Fibroblast of the aortic adventitia (primary cell): ENCODE results near the genes SLIRP and DIO2.

GRCh38 chr14:77184329-77184720 lies 2.7 kb downstream of the TMEM63C start:
- CAGE, long polyA plus RNA, result no peak

DNA sequence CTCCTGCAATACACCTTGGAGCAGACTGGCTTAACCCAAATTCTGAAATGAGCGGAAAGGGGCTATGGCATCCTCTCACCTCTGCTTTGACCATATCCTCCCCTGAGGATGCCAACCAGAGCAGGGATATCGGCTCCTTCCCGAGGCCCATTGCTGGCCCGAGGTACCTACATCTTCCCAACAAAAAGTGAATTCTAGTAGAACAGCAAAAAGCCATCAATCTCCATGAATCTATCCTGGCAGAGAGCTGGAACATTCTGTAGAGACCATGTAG lies 36.8 kb downstream of the NGB start:
- CAGE, long polyA plus RNA, result no peak

DNA sequence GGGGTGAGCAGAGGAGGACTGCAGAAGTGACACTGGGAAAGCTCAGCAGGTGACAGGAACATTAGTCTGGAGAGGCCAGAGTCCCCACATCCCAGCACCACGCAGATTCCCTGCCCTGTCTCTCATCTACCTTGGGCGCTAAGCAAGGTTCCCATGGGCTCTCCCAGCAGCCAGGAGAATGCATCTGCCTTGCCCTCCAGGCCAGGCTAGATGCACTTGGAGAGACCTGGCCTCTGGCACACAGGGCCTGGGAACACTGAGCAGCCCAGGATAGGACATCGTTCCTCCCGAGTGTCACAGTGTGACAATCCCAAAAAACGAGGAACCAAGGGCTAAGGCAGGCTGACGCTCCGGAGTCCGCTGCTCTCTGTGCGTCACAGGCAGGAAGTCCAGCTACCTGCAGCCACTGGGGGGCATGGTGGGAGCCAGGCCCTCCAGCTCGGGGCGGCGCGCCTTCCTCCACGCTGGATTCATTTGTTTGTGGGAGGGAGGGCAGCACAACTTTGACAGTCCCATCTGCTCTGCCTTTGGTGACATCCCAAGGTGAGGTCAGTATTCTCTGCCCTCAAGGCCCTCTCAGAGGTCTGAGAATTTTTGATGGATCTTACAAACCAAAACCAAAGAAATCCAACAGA lies 5.4 kb upstream of the NGB start:
- CAGE, long polyA plus RNA, result no peak

DNA sequence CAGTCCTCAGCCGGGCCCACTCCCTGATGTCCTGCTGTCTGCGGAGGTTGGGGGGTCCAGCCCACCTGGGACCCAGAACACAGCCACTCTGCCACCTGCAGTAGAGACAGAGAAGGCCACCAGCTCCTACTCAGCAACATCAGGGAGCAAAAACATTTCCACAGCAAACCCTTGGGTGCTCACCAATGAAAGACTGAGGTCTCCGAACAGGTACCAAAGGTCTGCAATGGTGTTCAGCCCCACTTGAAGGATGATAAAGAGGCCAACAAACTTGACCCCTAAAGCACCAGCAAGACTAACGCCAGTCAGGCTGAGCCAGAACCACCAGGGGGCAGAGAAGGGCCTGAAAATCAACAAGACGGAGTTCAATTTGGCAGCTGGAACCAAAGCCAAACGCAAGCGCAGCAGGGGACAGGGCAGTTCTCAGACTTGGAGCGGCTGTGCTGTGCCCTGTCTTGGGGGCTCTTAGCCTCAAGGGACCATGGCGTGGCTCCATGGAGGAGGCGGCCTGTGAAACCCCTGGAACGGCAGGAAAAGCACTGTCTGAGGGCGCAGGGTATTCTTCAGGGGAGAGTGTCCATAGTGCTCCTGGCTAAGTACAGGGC lies 19.7 kb downstream of the POMT2 start:
- CAGE, long polyA plus RNA, result no peak

- CAGE, long polyA plus RNA, result no peak
Measured at GRCh38 chr14:77307027-77307426, 13.7 kb downstream of the POMT2 start.

GRCh38 chr14:77707547-77708666 lies at the start of gene SLIRP:
Gene SLIRP, plus strand, starts transcription at chr14:77708103.
- CAGE, long polyA plus RNA, result no peak

DNA sequence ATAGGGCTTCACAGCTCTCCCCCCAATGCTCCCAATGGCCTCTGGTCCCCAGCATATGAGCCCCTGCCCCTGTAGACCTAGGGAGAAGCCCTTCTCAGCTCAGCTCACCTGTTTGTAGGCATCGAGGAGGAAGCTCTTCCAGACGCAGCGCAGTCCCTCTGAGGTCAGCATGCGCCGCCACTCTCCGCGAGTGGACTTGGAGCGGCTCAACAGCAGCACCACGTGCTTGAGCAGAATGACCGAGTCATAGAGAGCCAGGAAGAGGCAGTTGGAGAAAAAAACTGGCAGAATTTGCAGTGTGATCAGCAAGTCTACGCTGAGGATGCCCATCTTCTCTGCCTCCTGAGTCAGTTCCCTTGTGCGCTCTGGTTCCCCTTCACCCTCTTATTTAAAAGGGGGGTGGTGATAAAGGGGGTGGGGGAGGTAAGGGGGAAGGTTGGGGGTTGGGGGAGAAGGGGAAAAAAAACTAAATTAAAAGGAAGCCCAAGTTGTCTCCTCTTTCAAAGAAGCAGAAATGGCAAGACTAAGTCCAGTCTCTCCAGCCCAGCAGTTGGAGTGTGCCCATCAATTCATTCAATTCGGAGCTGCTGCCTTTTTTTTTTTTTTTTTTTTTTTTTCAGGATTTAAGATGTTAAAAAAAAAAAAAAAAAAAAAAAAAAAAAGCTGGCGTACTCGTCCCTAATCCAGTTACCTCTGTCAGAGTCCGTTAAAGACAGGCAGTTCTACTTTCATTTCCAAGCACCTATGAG lies at the start of gene DIO2:
Gene DIO2, minus strand, starts transcription at position 362 of the 749 bp plus-strand sequence.
- CAGE, long polyA plus RNA, result no peak

DNA sequence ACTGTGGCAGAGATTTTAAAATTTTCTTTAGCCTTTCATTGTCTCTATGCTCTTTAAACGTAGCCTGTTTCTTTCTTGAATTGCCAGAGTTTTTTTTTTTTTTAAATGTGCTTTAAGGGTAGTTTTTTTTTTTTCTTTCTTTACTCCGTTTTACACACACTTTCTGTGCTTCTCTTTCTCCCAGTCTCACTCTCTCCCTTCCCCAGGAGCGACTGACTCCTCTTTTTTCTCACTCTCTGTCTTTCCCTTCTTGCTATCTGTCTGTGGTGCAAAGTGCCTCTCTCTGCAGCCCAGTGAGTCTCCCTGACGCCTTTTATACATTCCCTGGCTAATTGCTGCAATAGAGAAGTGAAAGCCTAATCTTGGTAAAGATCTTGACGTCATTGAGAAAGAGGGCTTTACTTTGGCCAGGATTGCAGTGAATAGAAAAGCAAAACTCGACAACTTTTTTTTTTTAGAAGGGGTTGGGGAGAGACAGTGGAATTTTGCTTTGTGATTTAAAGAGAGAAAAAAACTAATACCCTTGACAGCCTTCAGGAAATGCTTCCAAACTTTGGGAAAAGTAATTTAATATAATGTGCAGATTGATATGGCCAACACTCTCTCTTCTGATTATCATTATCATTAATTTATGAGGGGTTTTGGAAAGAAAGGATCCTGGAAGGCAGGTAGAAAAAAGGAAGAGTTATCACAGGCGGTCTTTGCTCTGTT lies 743 bp upstream of the DIO2 start:
- CAGE, long polyA plus RNA, result no peak

DNA sequence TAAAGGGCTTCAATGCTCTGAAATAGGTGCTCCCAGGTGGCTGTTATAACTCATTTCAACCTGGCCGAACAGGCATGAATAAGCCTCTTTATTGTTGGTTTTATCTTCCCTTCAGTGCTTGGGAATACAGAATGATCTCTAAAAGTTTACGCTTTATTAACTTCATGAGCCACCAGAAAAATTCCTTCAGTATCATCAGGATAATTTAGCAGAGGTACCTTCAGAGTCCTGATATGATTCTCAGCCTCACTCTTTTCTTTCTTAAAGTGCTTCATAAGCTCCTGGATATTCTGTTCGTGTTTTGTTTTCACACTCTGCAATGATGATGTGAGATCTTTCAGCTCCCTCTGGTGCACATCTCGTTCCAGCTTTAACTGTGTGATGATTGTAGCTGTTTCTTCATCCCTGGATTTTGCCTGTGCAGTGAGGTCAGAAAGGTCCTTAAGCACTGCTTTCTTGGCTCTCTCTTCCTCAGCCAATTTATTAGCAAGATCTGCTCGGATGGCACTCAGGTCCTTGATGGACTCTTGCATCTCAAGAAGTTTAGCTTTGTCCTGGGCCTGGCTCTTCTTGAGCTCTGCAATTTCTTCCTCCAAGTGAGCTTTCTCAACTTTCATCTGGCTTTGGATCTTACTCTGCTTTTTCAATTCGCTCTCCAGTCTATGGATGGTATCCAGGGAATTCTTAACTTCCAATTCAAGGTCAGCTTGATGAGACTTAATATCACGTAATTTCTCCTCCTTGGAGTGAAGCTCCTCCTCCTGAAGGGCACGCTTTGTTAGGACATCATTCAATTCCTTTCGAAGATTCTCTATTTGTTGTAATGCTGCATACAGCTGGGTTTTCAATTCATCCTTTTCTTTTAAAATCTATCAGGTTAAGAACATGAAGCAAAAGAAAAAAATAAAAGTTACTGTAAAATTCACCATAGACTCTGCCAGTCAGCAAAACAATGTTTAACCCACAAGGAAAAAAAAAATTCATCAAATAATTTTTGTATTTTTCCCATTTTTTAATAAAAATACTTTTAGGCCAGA lies 156.5 kb downstream of the CEP128 start:
- CAGE, long polyA plus RNA, result no peak

GRCh38 chr14:81085508-81085945 lies 130.1 kb downstream of the TSHR start:
- CAGE, long polyA plus RNA, result no peak

DNA sequence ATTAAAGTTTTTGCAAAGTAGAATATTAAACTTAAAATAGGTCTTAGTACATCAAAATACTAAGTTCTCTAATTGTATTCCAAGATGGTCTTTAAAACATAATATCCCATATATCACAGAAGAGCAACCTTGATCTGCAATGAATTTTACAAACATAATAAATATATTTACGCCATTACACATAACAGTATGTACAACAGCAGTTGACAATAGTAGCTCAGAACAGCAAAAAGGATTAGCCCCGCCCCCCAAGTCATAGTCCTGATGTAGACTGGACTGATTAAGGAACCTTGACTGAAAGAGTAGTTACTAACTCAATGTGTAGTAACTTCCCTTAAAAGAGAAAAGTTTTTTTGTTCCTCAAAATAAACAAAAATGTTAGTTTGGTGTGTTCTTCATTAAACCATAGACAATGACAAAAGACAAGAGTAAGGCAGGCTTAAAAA lies 44.6 kb downstream of the GTF2A1 start:
- CAGE, long polyA plus RNA, result no peak

DNA sequence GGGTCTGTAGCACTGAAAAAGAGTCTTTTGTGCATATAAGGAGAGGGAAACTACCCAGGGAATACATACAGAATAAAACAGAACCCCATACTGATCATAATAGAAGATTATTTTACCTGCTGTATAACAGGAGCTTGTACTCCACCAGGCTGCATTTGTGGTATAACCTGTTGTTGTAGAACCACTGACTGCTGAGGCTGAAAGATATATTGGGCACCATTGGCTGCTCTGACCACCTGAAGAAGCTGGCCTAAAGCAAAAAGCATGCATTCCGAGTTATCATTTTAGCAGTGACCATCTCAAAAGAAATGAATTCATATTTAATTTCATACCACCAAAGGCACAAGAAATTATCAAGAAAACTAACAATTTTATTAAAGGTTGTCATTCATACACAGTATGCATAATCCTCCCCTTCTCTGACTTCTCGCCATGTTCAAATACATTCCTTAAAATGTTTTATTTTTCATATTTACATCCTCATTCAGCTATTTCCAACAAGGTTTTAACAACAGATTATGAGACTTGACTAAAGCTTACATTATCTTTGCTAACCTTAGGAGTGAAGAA lies 24.7 kb downstream of the GTF2A1 start:
- CAGE, long polyA plus RNA, result no peak

DNA sequence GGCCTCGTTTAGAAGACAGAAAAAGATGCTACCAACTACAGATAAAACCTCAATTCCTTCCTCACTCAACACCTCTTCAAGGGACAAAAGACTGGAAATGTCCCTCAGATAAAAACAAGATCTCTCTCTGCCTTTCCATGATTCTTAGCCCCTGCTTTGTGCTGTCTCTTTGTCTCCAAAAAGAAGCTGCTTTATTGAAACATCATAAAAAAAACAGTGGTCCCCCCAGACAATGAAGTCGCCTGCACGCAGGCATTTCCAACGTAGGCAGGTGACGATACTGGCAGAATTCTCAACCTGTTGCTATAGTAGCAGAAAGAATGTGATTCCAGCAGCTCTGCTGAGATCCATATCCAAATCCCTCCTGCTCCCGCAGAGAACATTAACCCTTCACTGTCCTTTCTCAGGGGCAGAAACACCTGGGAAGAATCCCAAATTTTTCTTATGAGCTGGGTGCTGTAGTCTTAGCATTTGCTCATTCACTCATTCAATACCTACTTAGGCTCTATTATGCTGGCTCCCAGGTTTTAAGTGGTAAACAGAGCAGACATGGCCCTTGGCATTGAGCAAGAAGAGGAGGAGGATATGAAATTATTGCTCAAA lies 84.8 kb downstream of the STON2 start:
- CAGE, long polyA plus RNA, result no peak

DNA sequence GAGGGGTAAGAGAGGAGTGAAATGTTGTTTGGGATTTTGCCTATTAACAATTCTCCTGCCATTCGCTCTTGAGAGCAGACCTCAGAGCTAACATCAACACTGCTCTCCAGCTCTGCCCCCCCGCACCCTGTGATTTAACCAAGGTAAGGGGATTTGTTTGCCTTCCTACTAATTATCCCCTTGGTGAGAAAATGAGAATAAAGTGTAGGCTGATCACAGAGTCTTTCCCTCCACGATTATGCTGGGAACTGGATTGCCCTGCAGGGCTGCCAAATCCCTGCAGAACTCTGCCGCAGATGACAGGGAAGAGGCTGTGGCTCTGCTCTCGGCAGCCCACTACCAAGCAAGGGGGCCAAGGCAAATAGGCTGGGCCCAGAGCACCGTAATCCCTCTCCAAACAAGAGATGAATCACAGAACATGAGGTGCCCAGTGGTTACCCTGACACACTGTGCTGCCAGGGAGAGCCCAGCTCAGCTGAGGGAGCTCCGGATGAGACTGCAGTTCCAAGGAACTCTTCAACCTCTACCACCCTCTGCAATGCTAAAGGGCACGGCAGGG lies 34.0 kb downstream of the STON2 start:
- CAGE, long polyA plus RNA, result no peak

GRCh38 chr14:81384531-81385372 lies 15.4 kb downstream of the STON2 start:
- CAGE, long polyA plus RNA, result no peak

- CAGE, long polyA plus RNA, result no peak
Measured at GRCh38 chr14:81519288-81519758, 14.3 kb downstream of the SEL1L start.

GRCh38 chr14:81523348-81523547 lies 10.4 kb downstream of the SEL1L start:
- CAGE, long polyA plus RNA, result no peak

GRCh38 chr14:81946894-81947525 lies 413.4 kb upstream of the SEL1L start:
- CAGE, long polyA plus RNA, result no peak

DNA sequence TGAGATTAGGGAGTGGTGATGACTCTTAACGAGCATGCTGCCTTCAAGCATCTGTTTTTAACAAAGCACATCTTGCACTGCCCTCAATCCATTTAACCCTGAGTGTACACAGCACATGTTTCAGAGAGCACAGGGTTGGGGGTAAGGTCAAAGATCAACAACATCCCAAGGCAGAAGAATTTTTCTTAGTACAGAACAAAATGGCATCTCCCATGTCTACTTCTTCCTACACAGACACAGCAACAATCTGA lies 1431.0 kb upstream of the FLRT2 start:
- CAGE, long polyA plus RNA, result no peak

DNA sequence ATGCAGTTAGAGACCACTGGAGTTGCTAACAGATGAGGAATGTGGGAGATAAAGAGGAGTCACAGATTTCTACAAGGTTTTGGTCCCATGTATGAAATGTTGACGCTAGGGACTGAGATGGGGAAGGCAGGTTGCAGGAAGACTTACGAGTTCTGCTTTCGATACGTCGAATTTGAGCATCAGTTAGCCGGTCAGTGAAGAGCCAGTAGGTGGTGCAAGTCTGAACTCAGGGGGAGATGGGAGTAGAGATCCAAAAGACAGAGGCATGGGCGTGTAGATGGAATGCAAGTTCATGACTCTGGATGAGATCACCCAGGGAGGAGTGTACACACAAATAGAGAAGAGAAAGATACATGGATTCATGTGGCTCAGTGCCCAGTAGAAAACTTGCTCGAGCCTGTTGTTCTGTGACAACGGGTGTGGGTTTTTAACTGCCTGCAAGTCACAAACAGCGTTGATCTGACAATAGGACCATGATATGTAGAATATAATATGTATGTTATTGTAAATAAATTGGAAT lies 114.7 kb upstream of the FLRT2 start:
- CAGE, long polyA plus RNA, result no peak